ENCODE measurements around the genes PLVAP, SLC27A1 and SLC5A5.

GRCh38 chr19:17271281-17271727 lies 4.1 kb downstream of the BABAM1 start:
- PRO-cap = no peak
- RRBS = no CpG with 5 or more reads among the region's 6 CpGs

GRCh38 chr19:17324248-17325124 lies 10.2 kb downstream of the ANO8 start:
- PRO-cap = no peak
- RRBS = 88% methylated on average over 19 of the region's 29 CpGs

GRCh38 chr19:17376971-17377887 lies at the start of gene PLVAP:
PLVAP (minus strand) TSS chr19:17377342.
- PRO-cap = unidirectional peak, minus-strand start at chr19:17377331
- RRBS = 7% methylated on average over 7 of the region's 47 CpGs

- PRO-cap = bidirectional peak, plus-strand start at chr19:17470425, minus-strand start at chr19:17470184
- RRBS = 5% methylated on average over 9 of the region's 70 CpGs
These were observed at the start of gene SLC27A1 for GRCh38 chr19:17470284-17471241. SLC27A1 (plus strand) TSS chr19:17470524.

GRCh38 chr19:17555040-17555571 lies 343 bp upstream of the COLGALT1 start:
- PRO-cap = bidirectional peak, plus-strand start at chr19:17555695, minus-strand start at chr19:17555489
- RRBS = 6% methylated on average over 4 of the region's 26 CpGs

DNA sequence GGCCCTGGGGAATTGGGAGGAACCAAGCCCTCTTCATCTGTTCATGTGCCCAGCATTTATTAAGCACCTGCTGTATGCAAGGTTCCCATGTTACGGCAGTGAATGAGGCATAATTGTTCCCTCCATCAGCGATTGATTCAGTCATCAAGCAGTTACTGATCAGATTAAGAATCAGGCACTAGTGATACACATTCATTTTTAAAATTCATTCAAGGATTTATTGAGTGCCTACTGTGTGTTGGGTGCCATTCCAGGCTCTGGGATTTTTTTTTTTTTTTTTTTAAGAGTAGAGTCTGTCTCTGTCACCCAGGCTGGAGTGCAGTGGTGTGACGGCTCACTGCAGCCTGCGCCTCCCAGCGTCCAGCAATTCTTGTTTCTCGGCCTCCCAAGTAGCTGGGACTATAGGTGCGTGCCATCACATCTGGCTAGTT lies 26.2 kb downstream of the COLGALT1 start:
- PRO-cap = no peak
- RRBS = no CpG with 5 or more reads among the region's 7 CpGs

- PRO-cap = no peak
- RRBS = no CpG with 5 or more reads among the region's 17 CpGs
These were observed 12.5 kb upstream of the MAP1S start for GRCh38 chr19:17706737-17707152.

GRCh38 chr19:17779334-17780203 lies 15.4 kb upstream of the B3GNT3 start:
- PRO-cap = no peak
- RRBS = no CpG with 5 or more reads among the region's 21 CpGs

GRCh38 chr19:17871546-17872139 lies at the start of gene SLC5A5:
SLC5A5 (plus strand) TSS chr19:17871945.
- PRO-cap = no peak
- RRBS = 3% methylated on average over 4 of the region's 21 CpGs

- PRO-cap = no peak
- RRBS = no CpG with 5 or more reads among the region's 23 CpGs
These were observed 5.0 kb downstream of the ARRDC2 start for GRCh38 chr19:18012729-18013702.

- PRO-cap = no peak
- RRBS = 47% methylated on average over 3 of the region's 13 CpGs
These were observed 38.2 kb downstream of the ARRDC2 start for GRCh38 chr19:18046014-18046634.

GRCh38 chr19:18122535-18123691 lies 25.3 kb downstream of the MAST3 start:
- PRO-cap = no peak
- RRBS = 54% methylated on average over 23 of the region's 32 CpGs

- PRO-cap = no peak
- RRBS = no CpG with 5 or more reads among the region's 21 CpGs
These were observed 24.7 kb upstream of the PIK3R2 start for GRCh38 chr19:18127951-18129013.

DNA sequence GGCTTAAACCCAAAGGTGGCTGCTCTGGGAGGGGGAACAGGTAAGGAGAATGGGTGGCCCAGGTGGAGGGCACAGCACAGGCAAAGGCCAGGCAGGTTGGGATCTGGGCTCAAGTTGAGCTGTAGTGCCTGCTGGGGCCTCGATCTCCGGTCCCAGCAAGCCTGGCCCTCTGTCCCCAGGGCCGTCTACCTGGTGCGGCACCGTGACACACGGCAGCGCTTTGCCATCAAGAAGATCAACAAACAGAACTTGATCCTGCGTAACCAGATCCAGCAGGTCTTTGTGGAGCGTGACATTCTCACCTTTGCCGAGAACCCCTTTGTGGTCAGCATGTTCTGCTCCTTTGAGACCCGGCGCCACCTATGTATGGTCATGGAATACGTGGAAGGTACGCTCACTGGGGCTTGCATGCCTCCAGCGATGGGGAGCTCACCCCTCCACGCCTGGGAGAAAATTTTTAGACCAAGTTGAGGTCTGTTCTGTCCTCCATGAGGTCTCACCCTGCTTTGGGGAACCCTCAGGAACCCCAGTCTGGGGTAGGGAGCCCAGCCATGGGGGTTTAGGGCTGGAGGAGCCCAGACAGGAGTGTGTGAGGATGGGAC lies 22.5 kb upstream of the PIK3R2 start:
- PRO-cap = no peak
- RRBS = 100% methylated on average over 2 of the region's 16 CpGs

- PRO-cap = no peak
- RRBS = no CpG with 5 or more reads among the region's 6 CpGs
These were observed 5.3 kb downstream of the PIK3R2 start for GRCh38 chr19:18158345-18158649.

GRCh38 chr19:18265129-18265816 lies 9.0 kb downstream of the IQCN start:
- PRO-cap = no peak
- RRBS = 100% methylated on average over 1 of the region's 18 CpGs

DNA sequence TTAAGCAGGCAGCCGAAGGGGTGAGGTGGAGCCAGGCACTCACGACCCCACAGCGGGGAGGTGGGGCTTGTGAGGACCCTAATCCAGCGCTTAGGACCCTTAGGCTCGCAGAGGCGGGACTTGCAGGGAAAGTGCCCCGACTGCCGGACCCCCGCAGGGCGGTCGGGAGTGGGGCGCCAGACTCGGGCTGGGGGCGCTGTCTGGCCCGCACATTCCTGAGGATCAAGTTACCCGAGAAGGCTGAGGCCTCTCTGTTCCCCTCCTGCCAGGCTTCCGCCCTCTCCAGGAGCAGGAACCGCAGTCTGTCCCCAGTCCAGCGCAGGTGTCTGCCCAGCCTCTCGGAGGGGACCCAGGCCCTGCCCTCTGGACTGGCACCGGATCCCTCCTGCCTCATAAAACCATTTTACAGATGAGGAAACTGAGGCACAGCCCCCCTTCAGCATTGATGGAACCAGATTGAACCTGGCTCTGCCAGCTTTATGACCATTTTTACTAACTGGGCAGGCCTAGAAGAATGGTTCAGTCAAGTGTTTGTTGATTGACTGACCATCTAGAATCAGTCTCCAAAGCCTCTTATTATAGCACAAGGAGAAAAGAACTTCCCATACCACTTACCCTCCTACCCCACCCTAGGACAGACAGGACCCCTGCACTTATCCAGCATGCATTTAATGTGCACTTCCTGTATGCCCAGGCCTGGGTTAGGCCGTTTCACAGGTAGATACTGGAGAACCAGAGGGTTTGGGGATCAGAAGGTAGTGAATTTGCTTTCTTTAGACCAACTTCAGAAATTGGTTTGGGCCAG lies 6.6 kb upstream of the JUND start:
- PRO-cap = no peak
- RRBS = no CpG with 5 or more reads among the region's 22 CpGs

DNA sequence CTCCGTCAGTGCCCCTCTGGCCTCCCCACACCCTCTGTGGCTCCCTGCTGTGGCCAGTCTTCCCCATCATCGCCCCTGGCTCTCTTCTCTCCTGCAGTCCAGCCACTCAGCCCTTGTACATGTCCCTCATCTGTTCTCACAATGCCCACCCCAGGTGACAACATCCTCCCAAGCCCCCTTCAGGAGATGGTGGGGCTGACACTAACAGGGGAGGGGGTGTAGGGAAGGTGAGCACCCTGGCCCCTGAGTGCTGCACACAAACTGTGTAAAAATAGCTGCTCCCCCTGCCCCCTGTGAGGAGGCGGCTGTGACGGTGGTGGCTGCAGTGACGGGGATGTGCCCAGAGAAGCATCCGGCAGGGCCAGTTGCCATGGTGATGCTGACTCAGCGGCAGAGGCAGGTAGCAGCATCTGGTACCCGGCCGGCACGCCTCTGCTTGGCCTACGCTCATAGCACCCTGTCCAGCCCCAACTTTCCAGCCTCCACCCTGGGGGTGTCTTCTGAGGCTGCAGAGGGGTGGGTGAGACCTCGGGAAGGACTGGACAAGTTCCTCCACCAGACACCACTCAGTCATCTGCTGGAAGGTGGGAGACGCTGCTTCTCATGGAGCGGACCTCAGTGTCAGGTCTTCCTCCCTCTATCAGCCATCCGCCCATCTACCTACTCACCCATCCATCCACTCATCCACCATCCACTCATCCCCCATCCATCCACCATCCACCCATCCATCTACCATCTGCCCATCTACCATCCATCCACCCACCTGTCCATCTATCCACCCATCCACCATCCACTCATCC lies 13.2 kb upstream of the JUND start:
- PRO-cap = no peak
- RRBS = 33% methylated on average over 3 of the region's 15 CpGs

- PRO-cap = no peak
- RRBS = no CpG with 5 or more reads among the region's 14 CpGs
These were observed 7.3 kb downstream of the LSM4 start for GRCh38 chr19:18315355-18316218.

DNA sequence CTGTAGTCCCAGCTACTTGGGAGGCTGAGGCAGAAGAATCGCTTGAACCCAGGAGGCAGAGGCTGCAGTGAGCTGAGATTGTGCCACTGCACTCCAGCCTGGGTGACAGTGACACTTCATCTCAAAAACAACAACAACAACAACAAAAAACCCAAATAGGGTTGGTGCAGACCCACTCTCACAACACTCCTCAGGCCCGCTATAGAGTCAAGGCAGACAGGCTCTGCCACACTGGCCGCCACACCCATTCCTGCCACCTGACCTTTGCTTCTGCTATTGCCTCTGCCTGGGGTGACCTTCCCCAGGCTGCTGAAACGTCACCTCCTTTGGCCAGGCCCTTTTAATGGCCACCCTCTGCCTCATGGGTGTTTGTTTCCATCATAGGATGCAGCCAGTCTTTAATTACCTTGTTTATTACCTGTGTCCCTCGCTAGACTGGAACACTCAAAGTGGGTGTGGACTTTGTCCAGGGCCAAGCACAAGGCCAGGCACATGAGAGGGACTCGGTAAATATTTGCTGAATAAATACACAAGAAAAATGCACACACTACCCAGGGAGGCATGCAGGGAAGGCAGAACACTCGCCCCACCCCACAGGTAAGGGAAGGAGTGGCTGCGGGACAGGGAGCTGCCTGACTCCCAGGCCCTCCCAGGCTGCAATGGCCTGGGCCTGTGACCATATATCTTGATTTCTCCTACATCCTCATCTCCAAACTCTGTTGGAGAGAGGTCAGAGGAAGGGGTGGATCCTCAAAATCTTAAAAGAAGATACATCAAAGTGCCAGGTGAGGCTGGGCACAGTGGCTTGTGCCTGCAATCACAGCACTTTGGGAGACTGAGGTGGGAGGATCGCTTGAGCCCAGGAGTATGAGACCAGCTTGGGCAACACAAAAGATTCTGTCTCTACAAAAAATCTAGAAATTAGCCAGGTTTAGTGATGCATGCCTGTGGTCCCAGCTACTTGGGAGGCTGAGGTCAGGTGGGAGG lies 3.1 kb downstream of the LSM4 start:
- PRO-cap = no peak
- RRBS = no CpG with 5 or more reads among the region's 9 CpGs

Data from kidney (tissue), 2 donors.